Melanocyte of skin (primary cell): ENCODE results near the genes ITPRID2 and FRZB.

GRCh38 chr2:181014121-181014711, 33.8 kb downstream of the UBE2E3 start:
- CAGE, long polyA plus RNA, 2 experiments, result no peak in any of the 2 experiments

DNA sequence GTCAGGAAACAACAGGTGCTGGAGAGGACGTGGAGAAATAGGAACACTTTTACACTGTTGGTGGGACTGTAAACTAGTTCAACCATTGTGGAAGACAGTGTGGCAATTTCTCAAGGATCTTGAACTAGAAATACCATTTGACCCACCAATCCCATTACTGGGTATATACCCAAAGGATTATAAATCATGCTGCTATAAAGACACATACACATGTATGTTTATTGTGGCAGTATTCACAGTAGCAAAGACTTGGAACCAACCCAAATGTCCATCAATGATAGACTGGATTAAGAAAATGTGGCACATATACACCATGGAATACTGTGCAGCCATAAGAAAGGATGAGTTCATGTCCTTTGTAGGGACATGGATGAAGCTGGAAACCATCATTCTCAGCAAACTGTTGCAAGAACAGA, 53.6 kb downstream of the UBE2E3 start:
- CAGE, long polyA plus RNA, 2 experiments, result no peak in any of the 2 experiments

- CAGE, long polyA plus RNA, 2 experiments, result no peak in any of the 2 experiments
These were observed 156.7 kb upstream of the ITGA4 start for GRCh38 chr2:181300535-181300907.

- CAGE, long polyA plus RNA, 2 experiments, result no peak in any of the 2 experiments
These were observed 149.7 kb upstream of the ITGA4 start for GRCh38 chr2:181307450-181307962.

DNA sequence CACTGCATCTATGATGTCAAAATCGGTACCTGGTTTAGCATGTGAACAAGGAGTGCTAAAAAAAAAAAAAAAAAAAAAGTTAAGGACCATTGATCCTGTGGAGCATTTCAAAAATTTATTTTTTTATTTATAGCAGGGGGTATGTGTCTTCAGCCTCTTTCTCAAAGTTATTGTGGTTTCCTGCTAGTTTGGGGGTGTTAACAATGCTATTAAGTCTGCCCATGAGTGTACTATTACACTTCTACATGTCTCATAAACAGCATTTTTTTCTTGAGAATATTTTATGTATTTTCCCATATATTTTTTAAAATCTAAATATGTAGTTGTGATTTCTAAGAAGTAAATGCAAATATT, 63.0 kb upstream of the ITGA4 start:
- CAGE, long polyA plus RNA, 2 experiments, result no peak in any of the 2 experiments

GRCh38 chr2:181461996-181462465, 4.8 kb downstream of the ITGA4 start:
- CAGE, long polyA plus RNA, 2 experiments, result no peak in any of the 2 experiments

DNA sequence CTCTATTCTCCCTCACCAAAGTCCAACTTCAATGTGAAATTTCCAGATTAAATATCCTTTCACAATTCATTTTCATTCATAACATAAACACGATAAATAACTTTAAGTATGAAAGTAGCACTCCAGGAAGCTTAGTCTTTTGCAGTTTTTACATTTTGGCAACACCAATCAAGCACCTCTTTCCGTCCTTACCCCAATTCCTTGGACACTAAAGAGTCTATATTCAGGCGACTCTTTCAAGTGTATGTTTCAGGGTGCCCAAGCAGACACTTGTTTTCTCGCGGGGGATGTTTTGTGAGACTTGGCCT, 354 bp upstream of the ITPRID2 start:
- CAGE, long polyA plus RNA, 2 experiments, result no peak in any of the 2 experiments

DNA sequence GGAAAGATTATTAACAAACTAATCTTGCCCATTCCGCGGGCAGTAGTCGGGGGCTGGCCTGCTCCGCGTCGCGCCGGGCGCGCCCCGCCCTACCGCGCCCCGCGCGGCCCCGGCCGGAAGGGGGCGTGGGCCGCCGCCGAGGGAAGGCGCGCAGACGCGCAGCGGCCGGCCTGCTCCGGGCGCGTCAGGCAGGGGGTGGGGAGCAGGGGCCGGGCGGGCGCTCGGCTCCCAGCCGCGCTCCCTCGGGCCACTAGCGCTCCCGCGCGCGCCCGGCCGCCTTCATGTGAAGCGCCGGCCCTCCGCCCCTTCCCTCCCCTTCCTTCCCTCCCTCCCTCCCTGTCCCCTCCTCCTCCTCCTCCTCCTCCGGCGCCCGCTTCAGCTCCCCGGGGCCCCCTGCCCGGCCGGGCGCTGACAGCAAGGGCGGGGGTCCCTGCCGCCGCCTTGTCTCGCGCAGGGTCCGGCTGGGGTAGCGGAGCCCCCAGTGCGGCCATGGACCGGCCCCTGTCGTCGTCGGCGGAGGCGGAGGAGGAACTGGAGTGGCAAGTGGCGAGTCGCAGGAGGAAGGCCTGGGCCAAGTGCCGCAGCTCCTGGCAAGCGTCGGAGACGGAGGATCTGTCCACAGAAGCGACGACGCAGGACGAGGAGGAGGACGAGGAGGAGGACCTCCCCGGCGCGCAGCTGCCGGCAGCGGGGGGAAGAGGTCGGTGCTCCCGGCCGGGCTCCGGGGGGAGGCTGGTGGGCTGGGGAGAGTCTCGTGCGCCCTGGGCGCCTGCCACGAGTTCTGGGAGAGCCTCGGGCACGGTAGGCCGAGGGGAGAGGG, at the start of gene ITPRID2:
Gene ITPRID2 (plus strand): TSS at position 153 of the 820 bp plus-strand sequence.
- CAGE, long polyA plus RNA, 2 experiments, result no peak in any of the 2 experiments

DNA sequence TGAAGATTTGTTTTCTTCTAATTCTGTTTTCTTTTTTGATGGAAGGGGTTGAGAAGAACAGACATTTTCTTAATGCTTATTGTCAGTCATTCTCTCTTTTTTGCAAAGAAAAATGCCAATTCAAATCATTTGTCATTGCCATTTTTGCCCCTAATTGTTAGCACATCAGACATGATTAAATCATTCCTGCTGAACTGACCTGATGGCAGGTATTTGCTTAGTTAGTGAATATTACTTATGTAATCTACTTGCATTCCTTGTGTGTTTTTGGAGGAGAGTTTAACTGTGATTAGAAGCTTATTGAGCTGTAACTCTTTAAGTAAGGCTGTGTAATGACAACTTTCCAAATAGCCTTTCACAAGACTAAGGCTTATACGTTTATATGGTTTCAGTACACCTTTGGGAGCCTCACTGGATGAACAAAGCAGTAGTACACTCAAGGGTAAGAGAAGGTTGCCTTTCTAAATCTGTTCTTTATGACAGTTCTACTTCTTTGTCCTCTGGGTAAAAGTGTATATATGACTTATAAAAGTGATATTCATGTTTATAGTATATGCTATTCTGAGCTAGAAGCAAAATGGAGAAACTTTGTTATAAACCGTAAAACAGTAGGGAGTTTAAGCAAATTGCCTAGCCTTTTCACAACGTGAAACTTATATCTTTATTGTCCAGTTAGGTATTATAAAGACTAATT, 4.3 kb downstream of the ITPRID2 start:
- CAGE, long polyA plus RNA, 2 experiments, result no peak in any of the 2 experiments

DNA sequence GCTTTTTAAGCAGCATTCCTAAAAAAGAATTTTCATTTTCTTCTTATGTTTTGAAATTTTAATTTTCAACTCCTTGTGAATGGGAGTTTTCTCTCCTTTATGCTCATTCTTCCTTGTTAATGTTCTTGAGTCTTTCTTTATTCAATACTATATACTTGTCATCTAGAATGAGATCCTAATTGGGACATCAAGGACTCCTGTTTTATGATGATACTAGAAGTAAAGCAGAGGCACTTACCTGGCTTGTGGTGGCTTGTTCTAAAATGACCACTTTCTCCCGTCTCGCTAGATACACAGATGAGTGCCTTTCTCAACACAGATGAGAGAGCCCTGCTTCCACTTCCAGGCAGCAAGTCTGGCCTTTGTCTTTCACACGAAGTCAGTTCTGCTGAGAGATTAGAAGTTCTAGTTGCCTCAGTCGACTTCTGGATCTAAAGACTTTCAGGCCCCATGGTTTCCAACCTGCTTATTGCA, 70.2 kb downstream of the PPP1R1C start:
- CAGE, long polyA plus RNA, 2 experiments, result no peak in any of the 2 experiments

GRCh38 chr2:182866361-182866920, at the start of gene FRZB:
Gene FRZB, minus strand, starts transcription at chr2:182866637.
- CAGE, long polyA plus RNA, 2 experiments, result no peak in any of the 2 experiments

GRCh38 chr2:183001980-183002790, 36.1 kb downstream of the NCKAP1 start:
- CAGE, long polyA plus RNA, 2 experiments, result no peak in any of the 2 experiments

DNA sequence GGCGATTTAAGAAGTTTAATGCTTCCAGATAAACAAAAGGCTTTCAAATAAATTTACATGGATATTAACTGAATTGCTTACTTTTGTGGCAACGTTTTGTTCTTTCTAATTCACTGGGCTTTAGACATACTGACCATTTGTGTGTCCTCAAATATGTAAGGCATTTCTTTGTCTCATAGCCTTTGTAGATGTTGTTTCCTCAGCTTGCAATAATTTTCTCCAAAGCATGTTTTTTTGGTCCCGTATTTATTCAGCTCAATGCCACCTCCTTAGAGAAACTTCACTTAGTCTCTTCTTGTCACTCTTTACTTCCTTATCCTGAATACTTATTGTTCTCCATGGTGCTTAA, 98.5 kb downstream of the NUP35 start:
- CAGE, long polyA plus RNA, 2 experiments, result no peak in any of the 2 experiments

GRCh38 chr2:184599220-184600218, 1.2 kb downstream of the ZNF804A start:
- CAGE, long polyA plus RNA, 2 experiments, result no peak in any of the 2 experiments

GRCh38 chr2:185289563-185289938, 449.1 kb upstream of the FSIP2 start:
- CAGE, long polyA plus RNA, 2 experiments, result no peak in any of the 2 experiments

DNA sequence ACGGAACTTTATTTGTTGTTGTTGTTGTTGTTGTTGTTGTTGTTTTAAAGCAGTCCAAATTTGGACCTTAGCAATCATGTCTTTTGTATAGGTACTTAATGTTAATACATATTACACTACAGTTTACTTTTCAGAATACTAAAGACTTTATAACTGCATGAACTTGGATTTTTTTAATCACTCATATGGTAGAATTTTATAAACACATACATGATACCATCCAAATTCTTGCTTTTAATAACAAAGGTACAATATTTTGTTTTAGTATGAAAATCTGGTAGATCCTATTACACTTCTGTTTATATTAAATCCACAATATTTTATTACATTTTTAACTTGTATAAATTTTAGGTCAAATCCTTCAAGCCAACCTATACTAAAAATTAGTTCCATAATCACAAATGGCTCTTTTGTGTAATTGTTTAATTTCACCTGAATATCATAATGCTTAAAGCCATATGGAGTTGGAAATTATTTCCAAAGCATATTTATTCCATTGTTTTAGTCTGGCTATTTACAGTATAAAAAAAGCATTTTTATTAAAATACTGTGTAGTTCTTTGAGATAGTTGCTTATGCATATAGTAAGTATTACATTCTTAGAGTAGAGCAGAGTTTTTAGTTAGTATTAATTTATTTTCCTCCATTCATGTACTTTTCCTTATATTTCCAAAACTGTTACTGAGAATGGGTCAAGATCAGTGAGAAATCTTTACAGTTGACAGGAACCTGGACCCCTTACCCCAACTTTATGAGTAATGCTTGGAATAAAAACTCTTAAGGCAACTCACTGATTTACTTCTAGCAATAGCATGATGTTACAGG, 16.0 kb upstream of the FAM171B start:
- CAGE, long polyA plus RNA, 2 experiments, result no peak in any of the 2 experiments

- CAGE, long polyA plus RNA, 2 experiments, result no peak in any of the 2 experiments
These were observed 44.1 kb downstream of the CALCRL start for GRCh38 chr2:187404005-187404352.

DNA sequence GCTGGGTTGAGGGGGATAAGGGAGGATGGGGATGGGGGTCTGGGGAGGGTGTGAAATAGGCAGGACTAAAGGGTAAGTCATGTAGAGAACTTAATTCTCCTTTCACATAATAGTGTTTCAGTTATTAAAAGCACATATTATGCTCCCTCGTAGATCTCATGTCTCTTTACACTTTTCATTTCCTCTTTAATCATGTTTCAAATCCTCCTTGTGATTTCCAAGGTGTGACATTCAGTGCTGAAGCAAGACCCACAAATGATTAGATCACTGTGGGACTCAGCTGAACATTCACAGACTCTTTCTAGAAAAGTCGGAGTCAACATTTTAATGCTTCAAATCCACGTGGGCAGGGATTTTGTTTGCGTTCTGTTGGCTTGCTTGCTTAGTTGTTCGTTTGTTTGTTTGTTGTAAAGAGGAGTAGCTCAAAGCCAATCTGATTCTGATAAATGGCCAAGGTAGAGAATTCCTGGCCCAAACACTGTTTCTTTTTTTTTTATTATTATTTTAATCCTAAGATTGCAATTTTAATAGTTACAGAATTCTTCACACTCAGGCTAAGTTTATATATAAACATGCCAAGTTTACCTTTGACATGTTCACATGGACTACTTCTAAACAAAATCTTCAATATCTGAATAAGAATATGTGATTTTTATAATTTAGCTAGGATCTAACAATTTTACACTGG, 34.9 kb upstream of the CALCRL start:
- CAGE, long polyA plus RNA, 2 experiments, result no peak in any of the 2 experiments

- CAGE, long polyA plus RNA, 2 experiments, result no peak in any of the 2 experiments
These were observed 34.7 kb downstream of the TFPI start for GRCh38 chr2:187519191-187520242.

DNA sequence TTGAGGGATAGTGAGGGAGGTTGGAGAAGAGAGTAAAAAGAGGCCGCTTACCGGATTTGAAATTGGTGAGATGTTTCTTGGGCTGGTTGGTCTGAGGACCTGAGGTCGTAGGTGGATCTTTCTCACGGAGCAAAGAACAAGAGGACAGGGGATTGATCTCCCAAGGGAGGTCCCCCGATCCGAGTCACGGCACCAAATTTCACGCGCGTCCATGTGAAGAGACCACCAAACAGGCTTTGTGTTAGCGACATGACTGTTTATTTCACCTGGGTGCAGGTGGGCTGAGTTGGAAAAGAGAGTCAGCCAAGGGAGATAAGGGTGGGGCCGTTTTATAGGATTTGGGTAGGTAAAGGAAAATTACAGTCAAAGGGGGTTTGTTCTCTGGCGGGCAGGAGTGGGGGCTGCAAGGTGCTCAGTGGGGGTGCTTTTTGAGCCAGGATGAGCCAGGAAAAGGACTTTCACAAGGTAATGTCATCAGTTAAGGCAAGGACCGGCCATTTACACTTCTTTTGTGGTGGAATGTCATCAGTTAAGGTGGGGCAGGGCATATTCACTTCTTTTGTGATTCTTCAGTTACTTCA, 11.4 kb upstream of the TFPI start:
- CAGE, long polyA plus RNA, 2 experiments, result no peak in any of the 2 experiments